ENCODE data around the genes UPK3BL2, ARMC10 and RELN.

- RRBS = no CpG with 5 or more reads among the region's 22 CpGs
Observed at GRCh38 chr7:101861201-101862187, 44.1 kb downstream of the CUX1 start.

DNA sequence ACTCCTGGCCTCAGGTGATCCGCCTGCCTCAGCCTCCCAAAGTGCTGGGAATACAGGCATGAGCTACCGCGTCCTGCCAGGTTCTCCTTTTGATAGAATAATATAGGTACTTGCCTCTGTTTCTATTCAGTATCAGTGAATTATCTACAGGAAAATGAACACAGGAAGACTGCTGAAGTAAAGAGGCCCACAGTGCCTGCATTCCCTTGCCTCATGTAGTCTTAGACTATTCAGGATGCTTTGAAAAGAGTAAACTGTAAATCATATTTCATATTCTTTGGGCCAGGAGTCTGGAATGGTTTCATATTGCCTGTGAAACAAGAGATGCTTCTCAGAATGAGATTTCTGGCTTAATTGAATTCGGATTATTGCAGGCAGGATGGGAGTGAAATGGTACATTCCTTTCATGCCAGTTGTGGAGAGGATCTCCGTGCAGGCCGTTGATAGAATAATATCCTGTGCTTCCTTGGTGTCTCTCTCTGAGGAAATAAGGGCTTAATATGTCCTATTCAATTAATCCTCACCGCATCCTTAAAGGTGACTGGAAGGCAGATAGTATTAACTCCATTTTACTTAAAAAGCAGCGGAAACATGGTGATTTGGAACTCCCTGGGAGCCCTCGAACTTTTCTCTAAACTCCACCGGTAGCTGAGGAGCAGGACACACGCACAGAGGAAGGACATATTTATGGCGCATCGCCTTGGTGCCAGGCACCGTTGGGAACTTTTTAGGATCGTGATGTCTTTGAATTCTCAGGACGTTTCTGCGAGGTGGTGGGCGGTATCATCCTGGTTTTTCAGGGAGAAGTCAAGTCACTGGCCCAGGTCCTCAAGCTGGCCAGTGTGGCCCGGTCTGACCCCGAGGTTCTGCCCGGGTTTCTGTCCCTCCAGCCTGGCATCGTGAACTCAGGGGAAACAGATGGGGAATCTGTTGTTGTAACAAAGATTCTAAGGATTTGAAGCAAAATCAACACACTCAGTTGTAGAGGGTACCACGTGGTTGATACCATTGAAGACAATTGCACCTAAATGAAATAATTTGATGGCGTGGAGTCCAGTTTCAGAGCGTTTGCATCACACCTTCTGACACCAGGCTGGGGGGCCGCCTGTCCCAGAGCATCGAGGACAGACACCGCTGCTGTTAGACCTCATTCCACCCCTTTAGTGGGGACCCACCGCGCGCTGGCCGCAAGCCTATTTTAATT lies 56.8 kb downstream of the CUX1 start:
- RRBS = no CpG with 5 or more reads among the region's 32 CpGs

DNA sequence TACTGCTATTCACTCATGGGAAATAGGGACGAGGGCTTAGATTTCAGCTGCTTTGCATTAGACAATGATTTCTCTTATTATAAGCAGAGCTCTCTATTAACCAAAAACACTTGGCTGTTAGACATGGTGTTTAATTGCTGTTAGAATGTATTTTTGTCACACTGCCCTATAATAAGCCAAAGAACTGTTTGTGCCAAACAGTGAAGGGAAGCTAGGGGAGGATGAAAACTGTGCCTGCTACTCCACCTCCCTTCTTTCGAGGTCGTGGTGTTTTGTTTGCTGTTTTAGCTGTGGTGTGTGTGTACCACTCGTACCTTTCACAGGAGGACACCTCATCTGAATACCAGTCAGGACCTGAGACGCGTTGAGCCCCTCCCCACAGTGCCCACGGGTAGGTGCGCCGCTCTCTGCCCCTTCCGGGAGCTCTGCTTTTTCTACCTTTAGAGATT lies 57.9 kb downstream of the CUX1 start:
- RRBS = no CpG with 5 or more reads among the region's 10 CpGs

DNA sequence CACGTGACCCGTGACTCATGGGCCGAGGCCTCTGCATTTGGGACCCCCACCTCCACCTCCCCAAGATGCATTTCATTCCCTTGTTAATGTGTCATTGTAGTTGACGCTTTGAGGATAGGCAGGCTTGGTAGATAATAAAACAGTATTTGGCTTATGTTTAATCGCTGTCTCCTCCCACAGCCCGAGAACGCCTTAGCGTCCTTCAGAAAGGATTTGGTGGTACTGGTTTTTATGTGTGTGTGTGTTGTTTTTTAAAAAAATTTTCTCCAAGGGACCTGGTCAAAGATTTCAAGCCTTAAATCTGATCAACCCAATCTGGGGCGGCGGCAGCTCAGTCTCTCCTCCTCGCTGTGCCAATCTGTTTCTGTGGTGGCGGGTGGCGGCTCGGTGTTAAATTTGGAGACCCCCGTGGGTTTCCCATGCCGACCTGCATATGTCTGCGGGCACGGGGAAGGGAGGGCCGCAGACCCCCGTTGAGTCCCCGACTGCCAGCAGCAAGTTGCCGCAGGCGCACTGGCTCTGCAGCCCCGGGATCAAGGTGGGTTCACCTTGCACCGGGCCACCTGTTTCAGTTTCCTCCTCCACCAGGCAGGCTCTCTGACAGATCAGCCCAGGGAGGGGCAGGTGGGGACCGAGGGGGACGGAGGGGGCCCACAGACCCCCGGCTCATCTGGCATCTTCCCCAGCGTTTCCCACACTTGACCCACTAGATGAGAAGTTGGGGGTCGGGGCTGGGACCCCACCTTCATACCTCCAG lies 95.7 kb downstream of the CUX1 start:
- RRBS = 71% methylated on average over 3 of the region's 30 CpGs

- RRBS = no CpG with 5 or more reads among the region's 12 CpGs
Observed at GRCh38 chr7:101945744-101946365, 128.4 kb downstream of the CUX1 start.

DNA sequence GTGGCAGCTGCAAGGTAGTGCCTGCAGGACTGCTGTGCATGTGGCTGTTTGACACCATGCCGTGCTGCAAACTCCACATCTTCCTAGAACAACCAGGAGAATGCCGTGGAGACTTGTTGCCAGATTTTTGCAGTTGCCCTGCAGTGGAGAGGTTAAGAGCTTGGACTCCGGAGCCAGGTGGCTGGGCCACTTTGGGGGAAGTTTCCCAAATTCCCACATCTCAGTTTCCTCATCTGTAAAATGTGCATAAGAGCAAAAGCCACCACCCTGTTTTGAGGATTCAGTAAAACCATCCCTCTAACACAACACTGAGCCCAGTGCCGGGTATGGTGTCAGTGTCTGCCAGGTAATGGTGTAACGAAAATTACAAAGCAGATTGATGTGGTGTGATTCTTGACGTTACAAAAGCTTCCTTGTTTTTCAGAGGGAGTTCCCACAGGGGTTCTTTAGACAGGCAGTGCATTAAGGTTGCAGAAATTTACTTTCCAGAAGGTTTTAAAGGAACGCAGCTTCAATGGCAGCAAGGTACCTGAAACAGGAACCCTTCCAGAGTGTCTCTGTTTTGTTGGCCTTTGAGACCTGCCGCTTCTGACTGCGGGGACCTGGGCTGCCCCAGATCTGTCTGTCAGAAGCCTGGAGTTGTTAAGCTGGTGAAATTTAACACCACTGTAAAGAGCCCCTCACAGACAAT lies 168.2 kb downstream of the CUX1 start:
- RRBS = no CpG with 5 or more reads among the region's 9 CpGs

DNA sequence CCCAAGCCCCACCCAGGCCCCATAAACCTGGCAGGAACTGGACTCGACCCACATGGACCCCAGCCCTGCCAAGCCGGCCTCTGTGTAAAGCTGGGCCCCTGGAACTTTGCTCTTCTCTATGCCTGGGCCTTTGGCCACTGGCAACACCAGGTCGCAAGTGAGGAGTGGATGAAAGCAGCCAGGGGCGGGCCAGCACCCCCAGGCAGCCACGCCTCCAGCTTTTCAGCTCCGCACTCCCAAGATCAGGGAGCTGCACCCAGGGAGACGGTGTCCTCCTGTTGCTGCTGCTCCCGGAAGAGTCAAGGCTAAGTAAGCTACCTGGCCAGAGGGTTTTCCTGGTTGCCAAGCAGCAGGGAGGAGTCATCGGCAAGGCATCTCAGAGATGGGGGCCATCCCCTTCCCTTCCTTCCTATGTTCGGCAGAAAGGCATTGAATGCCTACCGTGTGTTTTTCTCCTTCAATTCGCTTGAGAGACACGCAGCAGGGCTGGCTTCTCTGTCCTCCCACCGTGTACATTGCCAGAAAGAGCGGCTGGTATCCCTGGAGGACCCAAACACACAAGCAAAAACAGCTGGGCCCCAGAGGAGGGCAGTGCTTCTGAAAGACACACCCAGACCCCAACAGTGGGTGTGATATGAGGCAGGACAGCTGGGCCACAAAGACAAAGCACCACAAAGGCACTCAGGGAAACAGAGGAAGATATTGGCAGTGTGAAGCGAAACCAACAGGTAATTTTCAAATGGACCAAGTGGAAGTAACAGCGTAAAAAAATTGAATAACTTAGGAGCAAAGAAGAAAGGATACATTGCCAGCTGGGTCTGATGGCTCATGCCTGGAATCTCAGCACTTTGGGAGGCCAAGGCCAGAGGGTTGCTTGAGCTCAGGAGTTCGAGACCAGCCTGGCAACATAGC lies 133.2 kb upstream of the SH2B2 start:
- RRBS = no CpG with 5 or more reads among the region's 18 CpGs

GRCh38 chr7:102175098-102175954 lies 111.3 kb upstream of the SH2B2 start:
- RRBS = 100% methylated on average over 3 of the region's 25 CpGs

DNA sequence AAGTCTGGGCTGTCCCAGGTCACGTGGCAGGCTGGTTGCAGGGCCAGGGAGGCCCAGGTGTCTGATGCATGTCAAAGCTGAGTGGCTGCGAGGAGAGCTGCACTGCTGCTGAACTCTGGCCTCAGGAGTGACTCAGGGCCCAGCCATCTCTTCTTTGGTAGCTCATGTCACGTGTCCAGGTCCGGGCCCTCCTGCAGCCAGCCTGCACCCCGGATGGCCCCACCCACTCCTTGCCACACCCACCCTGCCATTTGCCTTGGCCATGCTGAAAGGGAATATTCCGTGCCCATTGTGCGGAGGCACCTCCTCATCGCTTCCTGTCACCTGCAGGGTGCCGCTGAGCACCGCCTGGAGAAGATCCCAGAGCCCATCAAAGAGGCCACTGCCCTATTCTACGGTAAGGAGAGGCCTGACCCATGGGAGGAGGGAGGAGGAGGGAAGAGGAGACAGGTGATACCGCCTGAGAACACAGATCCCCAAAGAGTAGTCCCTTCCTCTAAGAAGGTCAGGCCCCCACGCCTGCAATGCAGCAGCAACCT lies 12.7 kb upstream of the SH2B2 start:
- RRBS = no CpG with 5 or more reads among the region's 13 CpGs

GRCh38 chr7:102299637-102299905 lies 12.9 kb downstream of the SH2B2 start:
- RRBS = no CpG with 5 or more reads among the region's 2 CpGs

DNA sequence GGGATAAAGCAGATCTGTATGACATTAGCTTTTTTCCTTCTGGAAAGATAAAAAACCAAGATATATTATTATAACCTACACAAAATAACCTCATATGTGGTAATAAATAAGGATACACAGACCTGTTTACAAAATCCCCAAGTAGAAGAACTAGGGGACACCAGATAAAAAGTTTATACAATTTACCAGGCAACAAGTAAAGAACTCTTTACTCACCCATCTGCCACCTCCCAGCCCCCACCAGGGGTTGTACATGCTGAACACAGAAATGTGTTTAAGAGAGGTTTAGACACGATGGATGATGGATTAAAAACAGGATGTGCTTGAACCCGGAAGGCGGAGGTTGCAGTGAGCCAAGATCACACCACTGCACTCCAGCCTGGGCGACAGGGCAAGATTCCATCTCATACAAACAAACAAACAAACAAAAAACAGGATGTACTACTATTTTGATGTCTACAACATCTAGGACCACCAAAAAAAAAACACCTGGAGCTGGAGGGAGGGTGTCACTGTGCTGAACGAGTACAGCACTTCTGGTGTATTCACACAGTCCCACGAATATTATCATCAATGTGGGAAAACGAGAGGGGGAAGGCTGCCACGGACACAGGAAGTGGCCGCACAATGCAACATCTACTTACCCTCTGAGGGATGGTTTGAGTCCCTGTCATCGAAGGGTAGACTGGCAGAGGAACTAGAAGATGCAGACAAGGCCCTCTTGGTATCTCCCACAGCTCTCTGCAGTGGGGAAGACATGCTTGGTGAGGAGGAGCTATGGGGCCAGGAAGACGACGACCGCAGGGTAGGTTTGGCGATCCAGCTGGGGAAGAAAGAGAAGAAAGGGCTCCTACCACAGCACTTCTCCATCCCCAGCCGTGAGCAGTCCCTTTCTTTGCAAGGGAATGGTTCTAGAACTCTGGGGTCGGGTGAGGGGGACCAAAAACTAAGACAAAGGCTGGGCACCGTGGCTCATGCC lies 13.9 kb upstream of the PRKRIP1 start:
- RRBS = no CpG with 5 or more reads among the region's 17 CpGs

GRCh38 chr7:102383744-102384402 lies 12.3 kb upstream of the PRKRIP1 start:
- RRBS = no CpG with 5 or more reads among the region's 14 CpGs

GRCh38 chr7:102431568-102432383 lies 1.6 kb upstream of the ORAI2 start:
- RRBS = no CpG with 5 or more reads among the region's 19 CpGs

- RRBS = no CpG with 5 or more reads among the region's 8 CpGs
Observed at GRCh38 chr7:102543374-102543756, at the start of gene UPK3BL2. Gene UPK3BL2, minus strand, starts transcription at chr7:102543696.

- RRBS = 2% methylated on average over 28 of the region's 72 CpGs
Observed at GRCh38 chr7:103074431-103075252, at the start of gene ARMC10. Gene ARMC10, plus strand, starts transcription at chr7:103075140.

- RRBS = no CpG with 5 or more reads among the region's 8 CpGs
Observed at GRCh38 chr7:103308053-103308496, 10.8 kb downstream of the PMPCB start.

DNA sequence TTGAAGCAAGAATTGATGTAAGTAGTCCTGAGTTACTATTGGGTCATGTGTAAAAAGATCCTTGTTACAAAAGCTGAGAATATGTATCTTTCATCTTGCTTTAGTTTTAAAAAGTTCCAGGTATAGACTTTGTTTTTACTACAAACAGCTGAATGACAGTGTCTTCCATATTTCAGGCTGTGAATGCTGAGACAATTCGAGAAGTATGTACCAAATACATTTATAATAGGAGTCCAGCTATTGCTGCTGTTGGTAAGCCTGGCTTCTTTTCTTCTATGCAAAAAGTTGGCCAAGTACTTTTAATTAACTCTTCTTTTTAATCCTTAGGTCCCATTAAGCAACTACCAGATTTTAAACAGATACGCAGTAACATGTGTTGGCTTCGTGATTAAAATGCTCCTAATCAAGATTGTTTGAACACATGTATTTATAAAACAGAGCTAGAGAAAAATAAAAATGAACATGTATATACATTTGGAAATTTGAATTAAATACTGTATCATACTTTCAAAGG lies 14.7 kb downstream of the PMPCB start:
- RRBS = no CpG with 5 or more reads among the region's 3 CpGs

- RRBS = no CpG with 5 or more reads among the region's 7 CpGs
Observed at GRCh38 chr7:103369744-103370402, 22.4 kb downstream of the PSMC2 start.

- RRBS = 3% methylated on average over 16 of the region's 118 CpGs
Observed at GRCh38 chr7:103989471-103990369, at the start of gene RELN. Gene RELN, minus strand, starts transcription at chr7:103989658.

Data from amniotic epithelial cell (primary cell).